Tibial nerve (tissue), 3 donors: ENCODE measurements around a stretch of chr16.

DNA sequence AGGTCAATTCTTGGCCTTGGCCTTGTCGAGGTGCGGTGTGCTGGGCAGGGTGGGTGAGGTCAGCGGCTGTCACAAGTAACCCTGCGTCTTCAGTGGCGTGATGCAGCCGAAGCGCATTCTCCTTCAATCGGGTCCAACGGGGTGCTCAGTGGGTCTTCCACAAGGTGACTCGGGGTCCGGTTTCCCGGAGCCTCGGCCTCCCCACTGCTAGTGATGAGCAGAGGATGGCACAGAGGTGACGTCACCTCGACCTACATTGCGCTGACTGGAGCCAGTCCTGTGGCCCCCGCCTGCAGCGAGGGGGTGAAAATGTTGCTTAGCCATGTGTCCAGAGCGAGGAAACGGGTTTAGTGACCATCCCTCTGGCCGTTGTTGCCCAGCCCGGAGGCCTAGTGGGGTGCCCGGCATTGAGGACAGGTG is 190.5 kb upstream of the CIBAR2 start:
- PRO-cap: no peak
- RAMPAGE, long total RNA, 3 experiments: no peak in any of the 3 experiments

DNA sequence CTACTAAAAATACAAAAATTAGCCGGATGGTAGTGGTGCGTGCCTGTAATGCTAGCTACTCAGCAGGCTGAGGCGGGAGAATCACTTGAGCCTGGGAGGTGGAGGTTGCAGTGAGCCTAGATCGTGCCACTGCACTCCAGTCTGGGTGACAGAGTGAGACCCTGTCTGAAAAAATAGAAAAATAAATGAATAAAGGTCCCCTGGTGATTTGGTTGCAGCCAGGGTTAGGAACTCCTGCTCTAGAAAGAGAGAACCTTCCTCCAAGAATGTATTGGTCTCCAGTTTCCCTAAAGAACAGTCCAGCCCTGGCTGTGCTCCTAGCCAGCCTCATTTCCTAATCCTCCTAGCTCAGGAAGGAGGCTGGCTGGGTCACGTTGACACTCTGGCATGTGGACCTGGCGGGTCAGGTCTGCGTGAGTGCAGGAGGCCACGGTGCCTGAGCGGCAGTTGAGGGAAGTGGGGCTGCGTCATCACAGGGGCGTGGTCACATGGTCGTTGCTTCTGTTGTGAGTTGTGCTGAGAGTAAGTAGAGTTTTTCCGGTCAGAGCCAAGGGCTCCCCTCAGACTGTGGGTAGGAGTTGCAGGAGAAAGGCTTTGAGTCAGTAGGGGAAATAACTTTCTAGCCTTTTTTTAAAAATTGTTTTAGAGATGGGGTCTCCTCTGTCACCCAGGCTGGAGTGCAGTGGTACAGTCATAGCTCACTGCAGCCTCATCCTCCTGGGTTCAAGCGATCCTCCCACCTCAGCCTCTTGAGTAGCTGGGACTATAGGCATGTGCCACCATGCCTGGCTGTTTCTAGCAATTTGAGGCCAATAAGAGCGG is 193.9 kb upstream of the CIBAR2 start:
- PRO-cap: no peak
- RAMPAGE, long total RNA, 3 experiments: no peak in any of the 3 experiments

DNA sequence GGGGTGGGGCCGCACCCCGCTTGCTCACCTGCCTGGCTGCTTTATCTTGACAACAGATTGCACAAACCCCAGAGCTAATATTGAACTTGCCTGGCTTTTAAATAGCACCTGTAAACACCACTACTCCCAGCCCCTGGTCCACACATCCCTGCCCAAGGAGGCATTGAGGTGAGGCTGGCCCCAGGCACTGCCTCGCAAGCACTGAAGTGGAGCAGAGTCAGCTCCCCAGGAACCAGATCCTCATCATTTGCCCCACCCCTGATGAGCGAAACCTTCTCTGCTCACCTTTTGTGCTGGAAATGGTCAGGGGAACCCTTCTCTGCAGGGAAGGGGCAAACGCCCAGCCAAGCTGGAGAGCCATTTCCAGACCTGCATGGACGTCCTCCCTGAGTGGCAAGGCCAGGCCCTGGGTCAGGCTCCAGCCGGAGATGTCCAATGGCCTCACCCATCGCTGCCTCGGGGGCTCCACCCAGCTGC is 190.2 kb upstream of the GSE1 start:
- PRO-cap: no peak
- RAMPAGE, long total RNA, 3 experiments: no peak in any of the 3 experiments

DNA sequence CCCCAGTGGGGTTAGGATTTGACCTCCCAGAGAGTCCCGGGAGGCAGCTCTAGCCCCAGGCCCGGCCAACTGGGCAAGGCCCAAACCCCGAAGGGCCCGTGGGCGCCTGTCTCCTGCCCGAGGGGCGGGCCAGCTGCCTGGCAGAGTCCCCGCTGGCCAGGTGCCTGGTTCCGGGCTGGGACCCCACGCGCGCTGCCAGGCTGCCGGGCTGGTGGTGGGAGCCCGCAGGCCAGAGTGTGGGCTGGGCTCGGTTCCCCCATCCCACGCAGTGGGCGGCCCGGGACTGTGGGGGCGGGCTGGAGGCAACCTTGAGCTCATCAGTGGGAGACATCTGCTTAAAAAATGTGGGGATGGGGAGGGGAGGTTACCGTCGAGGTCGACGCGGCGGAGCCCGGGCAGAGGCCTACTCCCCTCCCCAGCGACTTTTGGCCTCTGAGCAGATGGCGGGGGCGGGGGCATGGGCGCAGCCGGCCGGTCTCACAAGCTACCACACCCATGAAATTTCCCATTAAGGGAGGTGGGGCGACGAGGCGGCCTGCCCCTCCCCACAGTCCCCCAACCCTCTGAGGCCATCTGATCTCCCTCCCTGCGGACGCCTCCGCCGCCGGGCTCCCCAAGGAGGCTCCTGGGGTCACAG is 176.4 kb upstream of the GSE1 start:
- PRO-cap: no peak
- RAMPAGE, long total RNA, 3 experiments: no peak in any of the 3 experiments

DNA sequence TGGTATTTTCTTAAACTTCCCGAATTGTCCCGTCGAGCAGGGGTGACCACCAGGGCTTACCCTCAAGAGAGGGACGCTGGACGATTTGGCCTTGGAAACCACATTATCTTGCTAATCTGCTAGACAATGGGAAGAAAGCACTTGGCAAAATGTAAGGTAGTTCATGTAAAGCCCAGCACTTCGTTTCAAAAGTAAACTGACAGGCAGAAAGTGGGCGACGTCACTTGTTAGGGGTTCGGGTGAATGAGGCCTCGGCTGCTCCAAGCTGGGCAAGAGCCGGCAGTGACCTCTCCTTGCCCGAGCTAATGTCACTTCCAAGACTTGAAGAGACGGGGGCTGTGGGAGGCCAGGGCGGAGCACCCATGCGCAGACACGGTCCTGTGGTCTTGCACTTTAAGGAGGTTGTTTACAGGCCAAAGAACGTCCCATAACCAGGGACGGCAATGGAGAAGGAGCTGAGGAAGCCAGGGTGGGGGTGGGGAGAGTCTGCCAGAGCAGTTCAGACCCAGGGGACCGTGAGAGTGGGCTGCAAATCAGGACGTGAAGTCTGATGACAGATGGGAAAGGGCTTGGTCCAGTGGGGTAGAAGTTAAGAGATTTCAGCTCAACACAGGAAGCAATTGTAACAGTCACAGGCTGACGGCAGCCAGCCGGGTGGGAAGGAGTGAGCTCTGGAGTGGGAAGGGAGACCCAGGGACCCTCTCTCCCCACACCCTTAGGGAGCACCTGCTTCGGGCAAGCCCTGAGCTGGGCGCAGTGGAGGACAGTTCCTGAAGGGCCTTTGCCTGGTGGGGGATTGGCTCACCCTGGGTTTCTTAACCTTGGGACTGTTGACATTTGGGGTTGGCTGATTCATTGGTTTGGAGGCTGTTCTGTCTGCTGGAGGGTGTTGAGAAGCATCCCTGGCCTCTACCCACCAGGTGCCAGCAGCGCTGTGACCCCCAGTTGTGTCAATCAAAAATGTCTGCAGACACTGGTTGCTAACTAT is 152.5 kb upstream of the GSE1 start:
- PRO-cap: no peak
- RAMPAGE, long total RNA, 3 experiments: no peak in any of the 3 experiments

- PRO-cap: no peak
- RAMPAGE, long total RNA, 3 experiments: no peak in any of the 3 experiments
Measured at GRCh38 chr16:85462237-85463104, 150.7 kb upstream of the GSE1 start.

GRCh38 chr16:85502238-85503147 is 110.6 kb upstream of the GSE1 start:
- PRO-cap: no peak
- RAMPAGE, long total RNA, 3 experiments: start-site peak on the plus strand in 2 of 3 experiments, at chr16:85502372-85502830 at its widest, 15 to 49 reads per replicate

GRCh38 chr16:85542254-85542634 is 70.9 kb upstream of the GSE1 start:
- PRO-cap: no peak
- RAMPAGE, long total RNA, 3 experiments: no peak in any of the 3 experiments

- PRO-cap: no peak
- RAMPAGE, long total RNA, 3 experiments: no peak in any of the 3 experiments
Measured at GRCh38 chr16:85561177-85561625, 51.9 kb upstream of the GSE1 start.

DNA sequence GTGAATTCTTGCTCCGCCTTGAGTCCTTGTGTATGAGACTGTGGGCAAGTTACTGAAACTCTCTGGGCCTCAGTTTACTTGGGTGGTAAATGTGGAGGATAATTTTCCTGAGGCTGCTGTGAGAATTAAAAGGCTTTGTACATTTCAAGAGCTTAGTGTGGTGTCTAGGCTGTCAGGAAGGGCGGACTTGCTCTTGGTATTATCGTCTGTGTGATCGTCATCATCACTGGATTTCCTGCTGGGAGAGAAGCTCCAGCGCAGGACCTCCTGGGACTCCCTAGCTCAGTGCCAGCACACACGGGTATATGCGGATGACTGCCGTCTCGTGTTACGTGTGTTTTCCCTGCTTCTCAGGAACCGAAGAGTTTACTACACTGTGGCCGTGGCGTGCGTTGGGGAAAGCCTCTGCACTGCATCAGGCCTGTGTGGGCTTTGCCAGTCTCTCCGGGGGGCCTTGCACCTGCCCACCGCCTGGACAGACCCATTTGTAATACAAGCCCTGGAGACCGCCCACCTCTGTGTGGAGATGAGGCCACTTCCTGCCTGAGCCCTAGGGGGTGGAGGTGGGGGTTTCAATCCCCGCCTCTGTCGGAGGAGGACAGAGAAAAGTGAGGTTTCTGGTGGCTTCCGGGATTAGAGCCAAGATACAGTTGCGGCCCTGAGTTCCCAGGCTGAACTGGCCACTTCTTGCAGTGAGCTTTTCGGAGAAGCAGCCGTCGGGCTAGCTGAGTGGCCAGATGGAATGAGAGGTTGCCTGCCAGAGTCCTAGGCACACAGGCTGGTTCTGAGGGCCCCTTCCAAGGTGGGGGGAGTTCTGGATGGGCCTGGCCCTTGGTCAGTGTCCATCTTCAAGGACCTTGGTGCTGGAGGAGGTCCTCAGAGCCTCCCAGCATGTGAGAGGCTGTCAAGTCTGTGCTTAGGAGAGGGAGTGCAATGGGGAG is 43.5 kb upstream of the GSE1 start:
- PRO-cap: no peak
- RAMPAGE, long total RNA, 3 experiments: no peak in any of the 3 experiments

DNA sequence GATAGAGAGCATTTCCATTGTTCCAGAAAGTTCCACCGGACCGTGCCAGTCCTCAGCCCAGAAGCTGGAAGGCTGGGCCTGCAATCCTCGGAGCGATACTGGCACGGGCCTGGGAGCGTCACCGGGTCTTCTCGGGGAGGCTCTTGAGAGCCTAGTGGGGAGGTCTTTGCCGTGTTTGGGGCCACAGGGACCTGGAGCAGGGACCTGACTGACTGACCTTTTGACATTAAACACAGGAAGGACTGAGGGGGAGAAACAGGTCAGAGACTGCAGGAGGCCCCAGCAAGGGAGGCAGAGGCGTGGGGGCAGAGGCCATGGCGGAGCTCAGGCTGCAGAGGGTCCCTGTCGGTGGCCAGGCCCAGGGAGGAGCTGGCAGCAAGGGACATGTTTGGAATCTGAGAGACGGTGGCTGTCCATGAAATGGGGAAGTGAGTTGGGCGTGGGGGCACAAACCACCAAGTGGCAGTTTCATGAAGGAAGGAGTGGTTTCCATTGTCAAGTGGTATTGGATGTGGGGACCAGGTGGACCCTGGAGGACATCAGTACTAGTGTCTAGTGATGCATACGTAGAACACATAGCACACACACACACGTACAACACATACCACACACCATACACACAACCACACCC is 41.6 kb upstream of the GSE1 start:
- PRO-cap: no peak
- RAMPAGE, long total RNA, 3 experiments: no peak in any of the 3 experiments

GRCh38 chr16:85577494-85578314 is 35.4 kb upstream of the GSE1 start:
- PRO-cap: no peak
- RAMPAGE, long total RNA, 3 experiments: no peak in any of the 3 experiments

- PRO-cap: no peak
- RAMPAGE, long total RNA, 3 experiments: start-site peak on the plus strand in 2 of 3 experiments, at chr16:85590210-85590397 at its widest, 8 to 12 reads per replicate
Measured at GRCh38 chr16:85590033-85590434, 23.1 kb upstream of the GSE1 start.

- PRO-cap: no peak
- RAMPAGE, long total RNA, 3 experiments: start-site peak on the plus strand in 1 of 3 experiments, at chr16:85601642-85601816 at its widest, 6 reads per replicate
Measured at GRCh38 chr16:85601386-85602364, 11.4 kb upstream of the GSE1 start.

- PRO-cap: no peak
- RAMPAGE, long total RNA, 3 experiments: no peak in any of the 3 experiments
Measured at GRCh38 chr16:85619804-85620793, 7.0 kb downstream of the GSE1 start.

GRCh38 chr16:85628903-85629852 is 16.1 kb downstream of the GSE1 start:
- PRO-cap: no peak
- RAMPAGE, long total RNA, 3 experiments: no peak in any of the 3 experiments

- PRO-cap: no peak
- RAMPAGE, long total RNA, 3 experiments: no peak in any of the 3 experiments
Measured at GRCh38 chr16:85637694-85638450, 24.8 kb downstream of the GSE1 start.

DNA sequence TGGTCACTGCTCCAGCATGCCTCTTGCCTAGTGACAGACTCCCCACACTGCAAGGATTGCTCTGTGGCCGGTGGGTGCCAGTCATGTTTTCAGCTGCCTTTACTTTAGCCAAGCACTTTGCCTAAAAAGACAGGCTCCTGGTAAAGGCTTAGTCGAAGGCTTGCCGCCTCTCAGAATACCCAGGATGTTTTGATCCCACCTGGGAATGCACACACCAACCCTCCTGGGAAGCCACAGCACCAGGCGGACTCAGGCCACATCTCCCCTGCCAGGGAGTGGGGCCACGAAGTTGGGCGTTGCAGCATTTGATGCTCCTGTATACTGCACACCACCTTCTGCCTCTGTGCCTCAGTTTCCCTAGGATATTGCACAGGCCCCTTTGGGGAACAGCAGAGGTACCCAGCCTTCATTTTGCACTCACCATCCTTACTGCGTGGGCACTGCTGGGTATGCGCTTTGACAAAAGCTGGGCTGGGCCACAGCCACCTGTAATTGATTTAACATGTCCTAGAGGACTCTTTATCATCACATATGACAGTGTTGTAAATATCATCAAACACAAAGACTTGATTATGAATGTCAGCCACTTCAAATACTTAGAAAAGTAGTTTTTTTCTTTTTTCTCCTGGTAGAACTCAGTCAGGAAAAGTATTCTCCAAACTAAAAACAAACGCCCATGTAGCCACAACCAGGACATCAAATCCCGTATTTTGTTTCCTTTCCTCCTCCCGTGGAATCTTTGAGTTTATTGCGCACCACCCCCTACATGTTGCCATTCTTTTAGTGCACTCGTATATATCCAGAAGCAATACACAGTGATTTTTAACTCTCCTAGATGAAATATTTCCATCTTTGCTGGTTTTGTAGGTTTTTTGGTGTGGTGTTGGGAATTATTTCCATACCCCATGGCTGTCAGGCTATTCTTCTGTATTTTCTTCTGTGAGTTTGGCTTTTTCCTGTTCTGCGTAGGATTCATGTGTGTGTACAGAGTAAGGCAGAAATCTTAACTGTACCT is 19.7 kb downstream of the GINS2 start:
- PRO-cap: no peak
- RAMPAGE, long total RNA, 3 experiments: no peak in any of the 3 experiments

DNA sequence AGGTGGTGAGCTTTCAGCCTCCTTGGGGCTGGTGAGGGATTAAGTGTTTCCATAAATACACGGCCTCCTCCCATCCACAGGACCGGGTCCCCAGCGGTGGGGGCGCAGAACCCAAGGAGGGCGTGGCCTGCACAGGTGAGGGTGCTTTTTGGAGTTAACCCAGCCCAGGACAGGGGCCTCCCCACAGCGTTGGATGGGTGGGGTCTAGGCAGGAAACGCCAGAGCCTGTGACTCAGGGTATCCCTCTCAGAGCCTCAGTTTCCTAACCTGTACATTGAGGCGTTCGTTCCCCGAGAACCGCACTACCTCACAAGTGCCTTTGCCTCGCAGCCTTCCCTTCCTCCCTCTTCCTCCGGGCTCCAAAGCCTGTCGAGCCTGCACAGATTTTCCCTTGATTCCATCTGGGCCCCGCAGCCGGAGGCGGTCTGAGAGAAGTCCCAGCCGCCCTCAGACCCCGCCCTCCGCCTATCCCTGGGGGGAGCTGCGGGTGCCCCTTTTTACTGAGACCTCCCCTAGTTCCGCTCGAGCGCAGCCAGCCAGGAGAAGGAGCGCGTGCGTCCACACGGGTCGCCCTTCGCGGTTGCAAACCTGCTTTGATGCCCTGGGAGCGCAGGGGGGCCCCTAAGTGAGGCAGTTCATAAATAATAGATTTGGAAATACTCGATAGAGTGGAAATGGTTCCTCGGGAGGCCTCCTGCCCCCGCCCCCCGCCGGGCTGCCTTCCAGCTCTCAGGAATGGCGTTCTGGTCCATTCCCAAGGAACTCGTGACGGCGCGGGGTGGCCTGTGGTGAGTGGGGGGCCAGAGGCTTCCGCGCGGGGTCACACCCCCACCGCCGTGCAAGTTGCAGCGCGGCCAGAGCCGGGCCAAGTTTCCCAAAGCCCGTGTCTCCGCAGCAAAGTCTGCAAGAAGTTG is 791 bp downstream of the C16orf74 start:
- PRO-cap: no peak
- RAMPAGE, long total RNA, 3 experiments: no peak in any of the 3 experiments

GRCh38 chr16:85799891-85800986 is 744 bp downstream of the COX4I1 start:
- PRO-cap: no peak
- RAMPAGE, long total RNA, 3 experiments: no peak in any of the 3 experiments